NT2/D1 (cell line): ENCODE data around the gene EHF.

GRCh38 chr11:34263275-34263852 lies 94.4 kb downstream of the ABTB2 start:
- RRBS, 2 experiments, result no CpG with 5 or more reads among the region's 4 CpGs

- RRBS, 2 experiments, result no CpG with 5 or more reads among the region's 1 CpG
These were observed 28.5 kb downstream of the ABTB2 start for GRCh38 chr11:34329221-34329786.

DNA sequence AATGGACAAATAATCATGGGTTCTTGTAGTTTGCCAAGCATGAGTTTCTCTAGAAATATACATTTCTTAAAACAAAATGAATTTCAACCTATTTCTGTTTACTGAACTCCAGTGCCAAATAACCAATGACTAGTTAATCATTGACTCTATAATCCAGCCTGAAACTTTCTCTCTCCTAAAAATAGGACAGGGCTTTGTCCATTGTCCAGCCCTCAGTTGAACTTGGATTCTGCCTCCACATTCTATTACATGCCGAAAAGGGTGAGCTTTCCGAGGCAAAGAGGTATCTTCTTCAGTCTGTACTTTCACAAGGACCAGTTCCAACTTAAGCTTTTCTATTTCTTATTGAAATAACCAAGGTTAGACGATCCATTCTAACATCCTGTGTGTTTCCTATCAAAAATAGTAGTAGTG lies 23.2 kb upstream of the CAT start:
- RRBS, 2 experiments, result no CpG with 5 or more reads among the region's 3 CpGs

DNA sequence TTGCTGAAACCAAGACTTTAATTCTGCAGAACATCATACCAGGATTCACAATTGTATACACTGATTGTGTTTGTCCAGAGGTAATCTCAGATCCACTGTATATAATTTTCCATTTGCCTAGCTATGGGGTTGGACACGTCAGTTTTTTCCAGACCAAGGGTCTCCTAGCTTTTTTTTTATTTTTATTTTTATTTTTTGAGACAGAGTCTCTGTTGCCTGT lies 48.5 kb upstream of the EHF start:
- RRBS, 2 experiments, result no CpG with 5 or more reads among the region's 1 CpG

DNA sequence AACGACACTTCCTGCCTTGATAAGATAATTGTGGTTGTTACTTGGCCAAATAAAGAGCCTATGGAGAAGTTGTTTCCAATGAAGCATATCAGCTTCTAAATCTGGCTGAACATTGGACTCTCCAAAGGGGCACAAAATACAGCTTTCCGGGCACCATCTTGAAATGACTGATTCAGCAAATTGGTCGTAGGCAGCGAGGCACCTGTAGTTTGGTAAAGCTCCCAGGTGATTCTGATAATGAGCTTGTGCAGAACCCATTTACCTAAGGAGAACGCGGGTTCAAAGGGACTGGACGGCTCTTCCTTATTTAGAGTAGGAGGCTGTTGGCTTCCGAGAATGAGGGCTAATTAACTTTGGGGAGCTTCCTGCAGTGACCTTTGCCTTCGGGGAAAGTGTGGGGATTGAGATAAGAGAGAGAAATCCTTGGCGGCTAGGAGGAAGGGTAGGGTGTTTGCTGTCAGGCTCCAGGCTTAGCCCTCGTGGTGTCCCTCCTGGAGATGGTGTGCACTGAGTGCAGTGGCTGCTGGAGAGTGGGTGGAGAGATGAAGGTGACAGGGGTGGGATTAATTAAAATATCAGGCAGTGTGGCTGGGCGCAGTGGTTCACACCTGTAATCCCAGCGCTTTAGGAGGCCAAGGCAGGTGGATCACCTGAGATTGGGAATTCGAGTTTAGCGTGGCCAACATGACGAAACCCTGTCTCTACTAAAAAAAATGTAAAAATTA lies 17.4 kb upstream of the EHF start:
- RRBS, 2 experiments, result no CpG with 5 or more reads among the region's 16 CpGs

- RRBS, 2 experiments, result no CpG with 5 or more reads among the region's 8 CpGs
These were observed at the start of gene EHF for GRCh38 chr11:34620652-34621818. Gene EHF, plus strand, starts transcription at chr11:34621093.

DNA sequence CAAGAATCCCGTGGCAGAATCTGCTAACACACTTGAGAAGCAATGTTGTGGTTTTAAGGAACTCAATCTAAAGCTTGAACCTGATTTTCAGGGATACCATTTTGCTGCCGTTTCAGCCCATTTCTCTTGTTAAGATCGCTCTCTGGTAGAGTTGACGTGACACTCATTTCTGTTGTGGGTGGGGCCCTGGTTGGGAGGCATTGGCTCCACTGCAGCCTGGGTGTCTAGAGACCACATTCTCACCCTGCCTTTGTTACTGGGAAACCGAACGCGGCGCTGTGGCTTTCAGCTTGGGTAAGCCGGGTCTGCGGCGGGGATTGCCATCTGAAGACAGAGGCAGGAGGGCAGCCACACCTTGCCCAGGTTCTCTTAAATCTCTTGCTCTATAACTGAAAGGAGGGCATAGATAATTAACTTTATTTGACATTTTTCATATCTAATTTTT lies 3.2 kb downstream of the EHF start:
- RRBS, 2 experiments, result no CpG with 5 or more reads among the region's 11 CpGs

DNA sequence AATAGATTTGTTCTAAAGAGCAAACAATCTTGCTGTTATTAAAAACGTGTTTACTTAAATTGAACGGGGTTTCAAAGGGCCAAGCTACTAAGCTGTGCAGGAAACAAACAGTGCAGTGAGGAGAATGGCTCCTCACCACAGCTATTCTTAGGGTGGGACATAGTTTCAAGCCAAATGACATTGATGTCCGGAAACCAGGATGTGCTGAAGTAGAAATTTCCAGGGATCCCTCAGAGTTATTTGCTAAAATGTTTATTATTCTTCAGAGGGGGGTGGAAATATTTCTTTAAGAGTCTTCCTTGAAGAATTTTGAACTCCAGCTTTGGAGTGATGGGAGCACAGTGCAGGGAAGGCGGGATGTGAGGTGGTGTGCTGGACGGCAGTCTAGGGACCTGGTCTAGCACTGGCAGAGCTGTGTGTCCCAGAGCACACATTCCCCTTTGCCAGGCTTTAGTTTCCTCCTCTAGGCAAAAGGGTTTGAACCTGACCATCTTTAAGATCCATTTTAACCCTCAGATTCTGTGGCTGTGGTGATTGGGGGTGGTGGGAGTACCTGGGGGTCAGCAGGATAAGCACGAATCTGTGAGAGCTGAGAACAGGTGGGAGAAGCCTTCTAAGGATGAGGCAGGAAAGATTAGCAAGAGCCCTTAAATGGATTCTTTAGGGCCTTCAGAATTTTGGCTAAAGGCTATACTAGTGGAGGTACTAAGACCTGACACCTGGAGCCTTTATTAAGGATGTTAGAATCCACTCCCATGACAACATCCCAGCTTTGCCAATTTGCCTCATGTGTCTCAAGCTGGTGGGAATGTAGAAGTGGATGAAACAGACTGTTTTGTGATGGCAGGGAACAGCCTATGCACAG lies 3.8 kb downstream of the EHF start:
- RRBS, 2 experiments, result no CpG with 5 or more reads among the region's 6 CpGs

- RRBS, 2 experiments, result no CpG with 5 or more reads among the region's 5 CpGs
These were observed 18.4 kb downstream of the EHF start for GRCh38 chr11:34639320-34639685.

DNA sequence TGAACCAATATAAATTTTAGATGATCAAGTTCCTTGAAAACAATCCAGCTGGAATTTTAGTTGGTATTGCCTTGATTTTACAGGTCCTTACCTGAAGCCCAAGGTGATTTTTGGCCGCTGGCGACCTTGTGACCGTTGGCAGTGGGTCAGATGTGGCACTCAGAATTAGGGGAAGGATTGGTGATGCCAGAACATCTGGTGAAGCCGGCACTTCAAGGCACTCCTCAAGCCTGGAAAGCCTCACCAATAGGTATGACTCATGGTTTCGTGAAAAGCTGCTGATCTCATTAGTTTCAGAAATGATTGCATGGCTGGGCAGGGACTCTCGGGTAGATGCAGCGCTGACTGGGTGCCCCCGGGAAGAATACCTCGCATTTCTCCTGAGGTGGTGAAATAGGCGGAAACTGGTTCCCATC lies 64.3 kb downstream of the EHF start:
- RRBS, 2 experiments, result no CpG with 5 or more reads among the region's 10 CpGs

GRCh38 chr11:34757244-34757629 lies 136.3 kb downstream of the EHF start:
- RRBS, 2 experiments, result no CpG with 5 or more reads among the region's 4 CpGs

- RRBS, 2 experiments, result no CpG with 5 or more reads among the region's 1 CpG
These were observed 132.0 kb downstream of the APIP start for GRCh38 chr11:34784236-34784564.

DNA sequence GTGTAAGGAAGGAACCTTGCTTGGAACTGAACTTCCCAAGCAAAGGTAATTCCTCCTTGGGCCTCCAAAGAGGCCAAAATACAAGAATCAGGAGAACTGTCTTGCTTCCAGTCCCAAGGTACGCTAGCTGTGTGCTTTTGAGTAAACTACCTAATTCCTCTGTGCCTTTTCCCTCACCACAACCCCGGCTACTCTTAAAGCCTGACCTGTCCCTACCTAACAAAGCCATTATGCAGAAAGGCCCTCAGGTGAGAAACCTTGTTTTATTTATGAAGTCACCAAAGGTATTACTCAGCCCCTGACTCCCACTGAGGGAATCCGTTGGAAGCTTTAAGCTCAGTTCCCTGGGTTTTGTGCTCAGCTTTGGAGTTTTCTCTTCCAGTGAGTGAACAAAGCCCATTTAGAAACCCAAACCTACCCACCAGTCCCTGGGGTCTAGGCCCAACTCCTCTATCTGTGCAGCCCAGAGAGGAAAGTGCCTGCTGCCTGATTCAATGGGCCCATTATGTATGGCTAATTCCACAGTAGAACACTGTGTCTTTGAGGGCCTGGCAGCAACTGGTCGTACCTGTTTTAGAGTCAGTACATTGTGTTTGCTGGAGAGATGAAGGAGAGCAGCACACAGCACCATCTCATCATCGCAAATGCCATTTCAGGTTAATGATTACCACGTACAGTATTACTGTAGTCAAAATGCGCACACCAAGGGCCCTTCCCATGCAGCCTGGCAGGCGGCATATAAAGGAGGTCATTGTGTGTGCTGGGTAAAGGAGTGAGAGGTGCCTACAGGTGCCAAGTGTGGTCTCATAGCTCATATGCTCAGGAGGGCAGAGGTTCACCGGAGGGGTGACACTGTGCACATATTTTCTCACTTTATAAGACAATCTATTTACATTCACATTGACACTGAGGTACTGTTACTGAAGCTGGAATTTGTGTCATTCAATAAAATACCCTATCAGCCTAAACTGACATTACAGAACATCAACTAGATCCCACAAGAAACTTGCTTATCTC lies 90.7 kb downstream of the APIP start:
- RRBS, 2 experiments, result no CpG with 5 or more reads among the region's 9 CpGs

DNA sequence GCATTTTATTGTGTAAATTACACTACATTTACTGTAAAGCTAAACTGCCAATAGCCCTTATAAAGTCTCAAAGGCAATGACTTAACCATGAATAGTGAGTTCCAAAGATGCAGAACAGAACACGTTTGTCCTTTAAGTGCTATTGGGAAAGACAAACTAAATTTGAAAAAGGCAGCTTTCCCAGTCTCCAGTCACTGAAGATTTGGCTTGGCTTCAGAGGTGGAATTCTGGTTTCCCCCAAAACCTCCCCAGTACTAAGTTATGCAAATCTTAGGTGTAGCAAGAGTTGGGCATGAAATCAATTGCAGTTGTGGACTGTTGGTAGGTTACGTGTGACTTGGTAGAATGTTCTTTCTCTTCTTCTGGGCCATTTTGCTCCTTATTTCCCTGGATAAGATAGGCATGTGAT lies 60.7 kb downstream of the APIP start:
- RRBS, 2 experiments, result no CpG with 5 or more reads among the region's 2 CpGs

DNA sequence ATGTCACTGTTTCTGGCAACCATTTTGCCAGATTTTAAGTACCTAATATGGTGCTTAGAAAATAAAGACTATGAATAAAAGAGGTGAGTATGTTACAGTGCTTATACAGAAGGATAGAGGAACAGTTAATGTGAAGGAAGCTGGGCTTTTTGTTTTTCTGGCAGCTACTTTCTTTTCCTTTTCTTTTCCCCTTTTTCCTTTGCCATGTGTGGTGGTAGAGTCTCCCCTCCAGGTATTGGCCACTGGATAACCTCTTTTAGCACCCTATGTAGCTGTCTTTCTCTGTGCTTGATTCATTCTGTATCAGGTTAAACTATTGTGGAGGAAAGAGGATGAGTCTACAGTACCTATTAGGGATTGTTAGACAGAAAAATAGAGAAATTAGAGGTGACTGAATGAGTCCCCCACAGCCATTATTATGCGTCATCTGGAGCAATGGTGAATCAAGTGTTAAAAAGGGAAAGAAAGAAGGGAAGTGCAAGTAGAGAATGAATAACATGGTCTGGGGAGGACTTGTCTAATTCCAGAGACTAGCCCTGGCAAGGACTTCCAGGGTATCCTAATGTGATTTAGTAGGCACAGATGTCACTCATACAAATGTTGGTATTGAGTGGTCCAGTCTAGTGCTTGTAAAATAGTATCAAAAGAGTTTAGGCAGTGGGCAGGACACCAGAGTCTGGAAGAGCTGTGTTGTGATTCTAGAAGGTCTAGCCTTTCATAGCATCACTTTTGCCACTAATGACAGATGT lies 19.1 kb downstream of the PDHX start:
- RRBS, 2 experiments, result no CpG with 5 or more reads among the region's 1 CpG

GRCh38 chr11:35082077-35083109 lies 56.6 kb upstream of the CD44 start:
- RRBS, 2 experiments, result no CpG with 5 or more reads among the region's 15 CpGs

GRCh38 chr11:35156150-35156752 lies 17.3 kb downstream of the CD44 start:
- RRBS, 2 experiments, result no CpG with 5 or more reads among the region's 3 CpGs

DNA sequence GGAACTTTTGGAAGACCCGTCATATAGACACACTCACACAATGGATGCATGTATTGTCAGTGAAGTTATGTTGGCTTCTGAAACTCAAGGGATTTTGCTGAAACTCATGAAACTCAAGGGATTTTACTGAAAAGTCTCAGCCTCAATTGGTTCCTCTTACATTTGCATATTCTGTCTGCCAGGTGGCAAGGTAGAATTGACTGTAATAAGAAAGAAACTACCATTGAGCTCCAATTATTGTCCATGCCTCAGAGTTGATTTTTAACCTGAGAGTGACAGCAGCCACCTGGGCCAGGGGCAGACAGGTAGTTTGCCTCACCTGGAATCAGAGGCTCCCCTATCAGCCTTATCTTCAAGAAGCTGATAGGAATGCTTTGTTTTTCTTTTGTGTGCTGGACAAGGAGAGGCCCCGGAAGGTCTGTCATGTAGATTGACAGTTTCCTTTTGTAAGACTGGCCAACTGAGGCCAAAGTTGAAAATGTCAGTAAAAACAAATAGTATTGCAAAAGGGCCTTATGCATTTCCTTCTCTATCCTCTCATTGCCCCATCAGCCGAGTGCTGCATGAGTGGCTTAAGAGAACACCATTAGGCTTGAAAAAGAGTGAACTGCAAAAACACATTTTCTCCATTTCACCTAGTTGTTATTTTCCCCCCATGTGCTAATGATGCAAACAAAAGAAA lies 34.1 kb downstream of the CD44 start:
- RRBS, 2 experiments, result no CpG with 5 or more reads among the region's 3 CpGs

DNA sequence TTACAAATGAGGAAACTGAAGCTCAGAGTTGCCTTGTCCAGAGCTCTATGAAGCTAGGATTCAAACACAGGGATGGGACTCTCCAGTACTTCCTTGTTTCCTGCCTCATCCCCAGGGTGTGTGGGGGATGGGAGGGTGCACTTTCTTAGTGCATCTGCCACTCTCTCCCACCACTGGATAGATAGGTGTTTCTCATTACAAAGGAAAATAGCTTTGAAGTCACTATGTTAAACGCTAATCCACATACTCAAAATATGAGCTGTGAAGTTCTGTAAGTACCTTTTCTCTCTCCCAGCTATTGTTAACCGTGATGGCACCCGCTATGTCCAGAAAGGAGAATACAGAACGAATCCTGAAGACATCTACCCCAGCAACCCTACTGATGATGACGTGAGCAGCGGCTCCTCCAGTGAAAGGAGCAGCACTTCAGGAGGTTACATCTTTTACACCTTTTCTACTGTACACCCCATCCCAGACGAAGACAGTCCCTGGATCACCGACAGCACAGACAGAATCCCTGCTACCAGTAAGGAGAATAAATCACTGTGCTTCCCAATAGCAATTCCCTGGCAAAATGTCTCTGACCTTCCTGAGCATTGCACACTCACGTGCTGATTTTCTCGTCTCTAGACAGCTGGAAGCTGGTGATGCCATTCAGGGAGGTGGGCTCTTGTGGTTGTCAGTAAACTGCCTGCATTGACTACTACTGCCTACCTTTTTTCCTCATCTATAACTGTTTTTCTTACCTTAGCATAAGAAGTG lies 50.8 kb downstream of the CD44 start:
- RRBS, 2 experiments, result no CpG with 5 or more reads among the region's 10 CpGs

DNA sequence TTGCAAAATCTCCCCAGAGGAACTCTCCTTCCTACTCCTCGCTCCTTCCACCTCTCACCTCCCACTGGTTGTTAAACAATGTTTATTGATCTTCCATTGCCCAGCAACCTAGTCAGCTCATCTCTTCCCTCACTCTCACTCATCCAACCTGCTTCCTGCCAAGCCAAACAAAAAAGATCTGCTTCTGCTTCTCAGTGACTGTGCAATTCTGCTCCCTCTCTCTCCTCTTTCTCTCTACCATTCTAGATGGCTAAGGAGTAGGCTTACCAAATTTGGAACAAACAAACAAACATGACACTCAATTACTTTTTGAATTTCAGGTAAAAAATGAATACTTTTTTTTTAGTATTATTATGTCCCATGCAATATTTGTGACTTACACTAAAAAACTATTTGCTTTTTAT lies 114.9 kb downstream of the SLC1A2 start:
- RRBS, 2 experiments, result no CpG with 5 or more reads among the region's 1 CpG